Tibial nerve (tissue), 3 donors: ENCODE results near the genes RAB3IL1, ASRGL1 and UBXN1.

DNA sequence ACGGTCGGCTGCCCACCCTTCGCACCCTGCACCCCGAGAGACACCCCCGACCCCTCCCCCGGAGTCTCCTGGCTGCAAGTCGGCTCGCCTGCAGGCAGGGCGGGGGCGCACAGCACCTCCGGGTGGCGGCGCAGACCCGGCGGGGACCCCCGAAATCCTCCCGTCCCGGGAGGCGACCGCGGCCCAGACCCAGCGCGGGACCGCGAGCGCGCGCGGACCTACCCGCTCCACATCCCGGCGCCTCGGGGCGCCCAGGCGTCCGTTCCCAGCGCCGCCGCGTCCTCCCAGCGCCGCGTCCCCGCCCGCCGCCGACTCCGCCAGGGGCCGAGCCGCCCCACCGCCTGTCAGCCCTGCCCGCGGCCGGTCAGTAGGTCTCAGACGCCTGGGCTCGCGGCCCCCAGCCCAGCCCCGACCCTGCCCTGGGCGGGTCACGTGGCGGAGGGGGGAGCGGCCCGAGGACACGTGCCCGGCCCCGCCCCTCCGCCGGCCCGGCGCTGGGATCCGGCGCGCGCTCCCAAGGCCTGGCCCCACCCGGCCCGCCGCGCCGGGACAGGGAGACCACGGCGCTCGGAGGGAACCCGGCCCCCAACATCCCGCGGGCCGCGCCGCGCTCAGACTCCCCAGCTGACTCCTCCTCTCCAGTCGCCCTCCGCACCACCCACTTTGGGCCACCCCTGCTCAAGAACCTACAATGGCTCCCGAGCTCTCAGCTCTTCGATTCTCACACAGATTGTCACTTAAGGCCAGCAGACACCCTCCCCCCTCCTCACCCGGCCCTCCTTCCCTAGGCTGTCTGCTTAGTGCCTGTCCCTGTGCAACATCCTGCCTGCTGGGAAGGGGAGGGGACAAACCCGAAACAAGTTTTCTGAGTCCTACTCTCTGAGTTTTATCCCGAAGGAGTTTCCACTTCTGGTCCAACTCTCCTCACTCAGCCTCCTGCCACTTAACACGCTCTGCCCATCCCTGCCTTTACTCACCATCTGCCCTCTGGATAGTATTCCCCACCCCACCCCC, at the start of gene RAB3IL1:
Gene RAB3IL1 (minus strand): TSS at position 432 of the 1,014 bp plus-strand sequence.
- PRO-cap: bidirectional peak, plus-strand start at position 530 of the sequence, minus-strand start at position 399 of the sequence
- RAMPAGE, long total RNA, 3 experiments: start-site peak on the minus strand in 1 of 3 experiments, centred at positions 325 to 765 of the sequence, 8 to 38 reads per replicate

DNA sequence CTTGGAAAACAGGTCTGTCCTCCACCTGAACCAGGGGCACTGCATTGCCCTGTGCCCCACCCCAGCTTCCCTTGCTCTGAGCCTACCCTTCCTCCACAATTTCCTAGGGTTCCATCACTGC, 4.7 kb downstream of the FTH1 start:
- PRO-cap: no peak
- RAMPAGE, long total RNA, 3 experiments: no peak in any of the 3 experiments

DNA sequence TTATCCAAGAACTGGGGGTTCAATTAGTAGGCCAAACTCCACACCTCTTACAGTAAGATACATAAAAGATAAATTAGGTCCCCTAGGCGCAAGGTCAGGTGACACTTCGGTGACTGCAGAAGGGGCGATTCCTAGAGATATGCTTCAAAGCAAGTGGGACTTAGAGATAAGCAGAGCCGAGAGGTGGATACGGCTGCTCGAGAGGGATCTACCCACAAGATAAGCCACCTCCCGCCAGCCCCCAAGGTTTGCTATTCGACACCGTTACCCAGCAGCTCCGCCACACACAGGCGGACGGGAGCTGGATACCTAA, 870 bp downstream of the FTH1 start:
- PRO-cap: no peak
- RAMPAGE, long total RNA, 3 experiments: no peak in any of the 3 experiments

DNA sequence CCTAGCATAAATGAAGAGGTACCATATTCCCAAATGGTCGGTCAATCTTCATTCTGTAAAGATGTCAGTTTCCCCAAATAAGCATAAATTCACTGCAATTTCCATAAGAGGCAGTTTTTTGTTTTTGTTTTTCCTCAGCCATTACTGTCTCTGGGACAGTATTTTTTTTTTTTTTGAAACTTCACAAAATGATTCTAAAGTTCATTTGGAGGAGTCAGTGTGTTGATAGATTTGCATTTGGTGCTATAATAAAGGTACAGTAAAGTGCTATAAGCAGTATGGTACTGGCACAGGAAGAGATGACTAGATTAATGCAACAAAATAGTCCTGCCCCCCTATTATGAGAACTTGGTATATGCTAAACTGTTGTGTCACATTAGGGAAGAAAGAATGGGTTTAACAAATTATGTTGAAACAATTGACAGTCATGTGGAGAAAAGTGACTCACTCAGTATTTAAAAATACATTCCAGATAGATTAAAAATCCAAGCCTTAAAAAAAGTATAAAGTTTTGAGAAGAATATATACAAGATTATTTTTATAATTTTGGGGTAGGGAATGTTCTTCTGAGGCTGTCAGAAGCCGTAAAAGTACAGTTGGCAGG, 2.6 kb upstream of the FTH1 start:
- PRO-cap: no peak
- RAMPAGE, long total RNA, 3 experiments: no peak in any of the 3 experiments

GRCh38 chr11:61972412-61973301, 5.2 kb upstream of the FTH1 start:
- PRO-cap: no peak
- RAMPAGE, long total RNA, 3 experiments: no peak in any of the 3 experiments

GRCh38 chr11:62337019-62338225, at the start of gene ASRGL1:
ASRGL1 (plus strand) TSS chr11:62337448.
- PRO-cap: unidirectional peak, plus-strand start at chr11:62337466
- RAMPAGE, long total RNA, 3 experiments: start-site peak on the plus strand in 3 of 3 experiments, at chr11:62337437-62337494 at its widest, 25 to 26 reads per replicate

GRCh38 chr11:62533618-62534244, 12.9 kb downstream of the AHNAK start:
- PRO-cap: no peak
- RAMPAGE, long total RNA, 3 experiments: no peak in any of the 3 experiments

GRCh38 chr11:62547005-62547777, 585 bp upstream of the AHNAK start:
- PRO-cap: bidirectional peak, plus-strand start at chr11:62547395, minus-strand start at chr11:62547549
- RAMPAGE, long total RNA, 3 experiments: no peak in any of the 3 experiments

- PRO-cap: bidirectional peak, plus-strand start at chr11:62548006, minus-strand start at chr11:62547913
- RAMPAGE, long total RNA, 3 experiments: no peak in any of the 3 experiments
These were observed 1.3 kb upstream of the AHNAK start for GRCh38 chr11:62547778-62548335.

DNA sequence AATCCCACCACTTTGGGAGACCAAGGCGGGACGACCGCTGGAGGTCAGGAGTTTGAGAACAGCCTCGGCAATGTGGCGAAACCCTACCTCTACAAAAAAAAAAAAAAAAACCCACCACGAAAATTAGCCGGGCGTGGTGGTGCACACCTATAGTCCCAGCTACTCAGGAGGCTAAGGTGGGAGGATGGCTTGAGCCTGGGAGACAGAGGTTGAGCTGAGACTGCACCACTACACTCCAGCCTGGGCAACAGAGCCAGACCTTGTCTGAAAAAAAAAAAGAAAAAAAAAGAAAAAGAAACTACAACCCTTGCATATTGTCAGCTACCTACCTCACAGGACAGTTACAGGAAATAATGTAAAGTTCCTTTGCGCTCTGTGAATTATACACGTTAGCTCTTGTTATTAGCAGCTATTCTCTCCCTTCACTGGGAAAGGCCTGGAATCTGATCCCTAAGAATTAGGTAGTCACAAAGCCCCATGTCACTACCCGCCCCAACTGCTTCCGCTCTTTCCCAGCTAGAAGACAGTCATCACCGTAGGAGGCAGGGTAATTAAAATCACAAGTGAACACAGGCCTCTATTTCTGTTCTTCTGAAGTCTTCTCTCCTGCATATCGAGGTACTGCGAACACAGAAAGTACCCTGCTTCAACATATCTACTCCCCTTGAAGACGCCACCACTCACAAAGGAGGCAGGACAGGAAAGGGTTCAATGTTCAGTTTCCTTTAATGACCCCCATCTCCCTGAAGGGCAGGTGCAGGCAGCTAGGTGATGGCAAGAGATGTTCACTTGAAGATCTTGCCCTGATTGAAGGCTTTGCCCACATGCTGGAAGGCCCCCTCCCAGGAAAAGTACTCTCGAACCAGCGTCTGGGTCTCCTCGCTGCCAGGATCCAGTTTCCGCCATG, 12.5 kb upstream of the AHNAK start:
- PRO-cap: no peak
- RAMPAGE, long total RNA, 3 experiments: no peak in any of the 3 experiments

- PRO-cap: no peak
- RAMPAGE, long total RNA, 3 experiments: no peak in any of the 3 experiments
These were observed 1.3 kb downstream of the EEF1G start for GRCh38 chr11:62572247-62572960.

DNA sequence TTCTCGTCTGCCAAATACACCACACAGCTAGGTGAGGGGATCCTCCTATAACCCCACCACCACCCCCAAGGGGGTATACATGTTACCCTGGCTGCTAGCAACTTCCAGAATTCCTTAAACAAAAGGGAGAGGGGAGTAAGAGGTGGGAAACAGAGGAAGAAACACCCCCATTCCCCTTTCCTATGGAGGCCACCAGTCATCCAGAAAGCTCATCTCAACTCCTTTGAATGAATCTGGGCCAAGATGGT, 1.3 kb upstream of the TUT1 start:
- PRO-cap: no peak
- RAMPAGE, long total RNA, 3 experiments: no peak in any of the 3 experiments

- PRO-cap: bidirectional peak, plus-strand start at chr11:62593320, minus-strand start at chr11:62593081
- RAMPAGE, long total RNA, 3 experiments: no peak in any of the 3 experiments
These were observed 2.0 kb upstream of the TUT1 start for GRCh38 chr11:62592985-62594047.

DNA sequence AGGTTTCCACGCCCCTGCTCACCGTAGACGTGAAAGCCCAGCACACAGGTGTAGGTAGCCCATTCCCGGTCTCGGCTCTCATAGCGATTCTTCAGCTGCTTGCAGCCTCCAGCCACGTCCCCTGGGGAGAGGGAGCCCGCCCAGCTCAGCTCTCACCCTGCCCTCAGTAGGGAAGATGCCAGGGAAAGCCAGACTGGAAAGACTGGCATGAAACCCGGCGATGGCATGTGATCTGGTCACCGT, 1.4 kb upstream of the MTA2 start:
- PRO-cap: no peak
- RAMPAGE, long total RNA, 3 experiments: no peak in any of the 3 experiments

DNA sequence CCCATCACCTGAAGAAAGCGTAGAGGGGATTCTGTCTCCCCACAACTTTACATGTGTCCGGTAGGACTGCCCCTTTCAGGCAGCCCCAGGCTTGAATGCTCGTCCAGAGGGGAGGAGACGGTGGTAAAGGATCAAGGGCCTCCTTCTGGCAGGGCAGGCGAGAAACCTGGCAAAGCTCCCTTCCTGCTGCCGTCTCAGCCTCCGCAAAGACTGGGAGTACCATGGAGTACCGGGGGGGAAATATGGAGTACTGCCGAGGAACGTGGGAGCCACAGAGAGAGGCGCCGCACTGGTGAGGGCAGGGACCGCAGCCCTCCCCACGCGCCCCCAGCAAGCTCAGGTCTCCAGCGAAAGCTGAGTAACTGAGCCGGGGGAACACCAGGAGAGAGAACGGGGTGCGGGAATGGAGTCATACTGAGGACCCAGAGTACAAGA, 929 bp downstream of the EML3 start:
- PRO-cap: bidirectional peak, plus-strand start at position 381 of the sequence, minus-strand start at position 212 of the sequence
- RAMPAGE, long total RNA, 3 experiments: start-site peak on the plus strand in 3 of 3 experiments, centred at positions 188 to 348 of the sequence, 14 to 38 reads per replicate

GRCh38 chr11:62670948-62671507, 445 bp upstream of the UQCC3 start:
- PRO-cap: no peak
- RAMPAGE, long total RNA, 3 experiments: no peak in any of the 3 experiments

DNA sequence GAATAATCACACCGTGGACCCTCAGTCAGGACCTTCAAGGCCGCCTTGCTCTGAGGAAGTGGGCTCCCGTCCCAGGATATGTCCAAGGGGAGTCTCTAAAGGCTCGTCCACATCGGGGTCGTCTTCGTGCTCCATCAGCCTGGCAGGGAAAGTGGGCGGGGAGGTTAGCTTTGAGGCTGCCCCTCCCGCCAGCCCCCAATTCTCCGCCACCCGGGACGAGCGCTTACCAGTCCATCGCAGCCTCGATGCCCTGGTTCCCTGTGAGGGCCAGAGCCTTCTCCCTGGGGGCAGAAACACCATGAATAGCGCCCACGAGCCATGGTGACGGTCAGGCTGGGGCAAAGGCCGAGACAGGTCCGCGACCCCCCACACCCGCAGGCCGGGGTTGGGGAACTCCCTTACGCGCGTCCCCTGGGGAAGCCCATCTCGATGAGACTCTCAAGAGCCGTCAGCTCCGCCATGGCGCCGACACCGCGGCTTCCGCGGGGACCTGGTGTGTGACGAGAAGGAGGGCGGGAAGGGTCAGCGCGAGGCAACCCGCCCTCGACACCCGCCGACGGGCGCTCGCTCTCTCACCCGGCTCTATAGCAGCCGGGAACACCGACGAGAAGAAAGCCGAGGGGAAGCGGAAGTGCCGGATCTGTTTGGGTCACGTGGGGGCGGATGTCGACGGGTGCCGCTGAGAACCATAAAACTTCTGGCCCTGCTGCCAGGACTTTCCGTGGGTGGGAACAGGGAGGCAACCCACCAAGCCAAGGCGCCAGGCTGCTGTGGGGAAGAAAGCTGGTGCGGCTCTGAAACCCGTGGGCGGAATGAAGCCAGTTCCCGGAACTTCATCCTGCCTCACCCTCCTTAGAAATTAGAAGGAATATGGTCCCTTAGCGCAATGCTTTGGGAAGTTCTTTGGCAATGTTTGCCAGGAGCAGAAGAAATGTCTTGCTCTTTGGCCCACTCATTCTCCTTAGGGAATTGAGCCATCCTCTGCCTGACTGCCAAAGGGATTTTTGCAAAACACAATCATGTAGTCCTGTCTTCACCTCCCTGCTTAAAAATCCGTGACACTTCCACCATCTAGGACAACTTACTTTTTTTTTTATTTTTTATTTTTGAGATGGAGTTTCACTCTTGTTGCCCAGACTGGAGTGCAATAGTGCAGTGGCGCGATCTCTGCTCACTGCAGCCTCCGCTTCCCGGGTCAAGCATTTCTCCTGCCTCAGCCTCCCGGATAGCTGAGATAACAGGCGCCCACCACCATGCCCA, at the start of gene UBXN1:
Gene UBXN1 (minus strand): TSS at position 611 of the 1,260 bp plus-strand sequence.
- PRO-cap: bidirectional peak, plus-strand start at position 712 of the sequence, minus-strand start at position 584 of the sequence
- RAMPAGE, long total RNA, 3 experiments: start-site peak on the minus strand in 3 of 3 experiments, centred at positions 600 to 615 of the sequence, 277 to 1,355 reads per replicate

DNA sequence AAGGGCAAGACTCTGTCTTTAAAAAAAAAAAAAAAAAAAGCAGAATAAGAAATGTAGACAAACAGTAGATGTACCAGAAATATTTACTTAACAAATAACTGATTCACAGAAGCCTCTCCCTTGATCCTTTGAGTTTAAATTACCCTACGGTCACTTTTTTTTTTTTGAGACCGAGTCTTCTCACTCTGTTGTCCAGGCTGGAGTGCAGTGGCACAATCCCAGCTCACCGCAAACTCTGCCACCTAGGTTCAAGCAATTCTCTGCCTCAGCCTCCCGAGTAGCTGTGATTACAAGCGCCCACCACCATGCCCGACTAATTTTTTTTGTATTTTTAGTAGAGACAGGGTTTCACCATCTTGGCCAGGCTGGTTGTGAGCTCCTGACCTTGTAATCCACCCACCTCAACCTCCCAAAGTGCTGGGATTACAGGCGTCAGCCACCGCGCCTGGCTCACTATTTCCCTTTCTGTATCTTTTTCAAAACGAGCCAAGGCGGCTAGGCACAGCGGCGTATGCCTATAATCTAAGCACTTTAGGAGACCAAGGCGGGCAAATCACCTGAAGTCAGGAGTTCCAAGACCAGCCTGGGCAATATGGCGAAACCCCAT, 8.5 kb downstream of the HNRNPUL2 start:
- PRO-cap: no peak
- RAMPAGE, long total RNA, 3 experiments: no peak in any of the 3 experiments

DNA sequence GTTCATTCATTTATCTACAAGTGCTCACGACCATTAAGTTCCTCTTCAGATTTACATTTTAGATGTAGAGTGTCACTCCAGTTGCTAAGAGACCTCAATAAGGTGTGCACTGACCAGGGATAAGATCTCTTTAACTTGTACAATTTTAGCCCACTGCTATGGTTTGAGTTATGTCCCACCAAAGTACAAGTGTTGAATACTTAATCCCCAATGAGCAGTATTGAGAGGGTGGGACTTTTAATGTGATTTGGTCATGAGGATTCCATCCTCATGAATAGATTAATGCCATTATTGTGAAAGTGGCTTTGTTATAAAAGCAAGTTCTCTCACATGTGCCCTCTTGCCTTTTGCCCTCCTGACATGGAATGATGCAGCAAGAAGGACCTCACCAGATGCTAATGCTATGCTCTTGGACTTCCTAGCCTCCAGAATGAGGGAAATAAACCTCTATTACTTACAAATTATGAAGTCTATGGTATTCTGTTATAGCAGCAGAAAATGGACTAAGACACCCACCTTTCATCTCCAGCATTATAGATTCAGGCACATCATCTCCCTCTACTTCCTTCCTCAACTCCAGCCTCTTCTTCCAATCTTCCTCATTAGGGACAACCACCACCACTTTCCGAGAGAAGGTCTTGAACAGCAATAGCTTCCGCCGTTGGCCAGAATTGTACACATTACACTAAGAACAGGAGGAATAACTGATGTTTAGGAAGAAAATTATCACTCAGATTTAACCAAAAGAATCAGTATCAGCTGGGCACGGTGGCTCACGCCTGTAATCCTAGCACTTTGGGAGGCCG, 7.5 kb downstream of the HNRNPUL2 start:
- PRO-cap: no peak
- RAMPAGE, long total RNA, 3 experiments: start-site peak on the minus strand in 1 of 3 experiments, centred at position 673 of the sequence, 18 reads per replicate

DNA sequence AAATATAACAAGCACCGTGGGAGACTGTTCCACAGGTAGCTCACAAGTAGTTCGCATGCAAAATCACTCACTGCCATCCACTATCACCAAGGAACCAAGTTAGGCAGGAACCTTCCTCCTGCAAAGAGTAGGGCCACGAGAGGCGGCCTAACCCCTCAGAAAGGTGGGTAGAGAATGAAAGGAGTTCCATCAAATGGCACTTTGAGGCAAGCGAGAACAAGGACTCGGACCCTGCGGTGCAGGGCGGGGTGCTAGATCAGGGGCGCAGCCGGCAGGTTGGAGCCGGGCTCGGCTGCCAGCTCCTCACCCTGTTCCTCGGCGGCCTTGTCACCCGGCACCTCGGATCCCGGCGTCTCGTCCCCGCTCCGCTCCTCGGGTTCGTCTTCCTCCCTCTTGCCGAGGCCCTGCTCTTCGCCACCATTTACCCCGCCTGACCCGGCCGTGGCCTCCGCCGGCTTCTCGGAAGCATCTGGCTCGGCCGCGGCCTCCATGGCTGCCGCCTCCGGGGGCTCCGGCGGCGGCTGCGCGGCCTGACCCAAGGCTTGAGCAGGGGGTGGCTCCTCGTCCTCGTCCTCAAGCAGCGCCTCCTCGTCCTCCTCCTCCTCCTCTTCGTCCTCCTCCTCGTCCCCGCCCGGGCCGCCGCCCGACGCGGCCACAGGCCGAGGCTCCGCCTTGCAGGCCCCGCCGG, 801 bp downstream of the HNRNPUL2 start:
- PRO-cap: no peak
- RAMPAGE, long total RNA, 3 experiments: start-site peak on the minus strand in 3 of 3 experiments, centred at positions 419 to 576 of the sequence, 17 to 64 reads per replicate